Mesenchymal stem cell of Wharton's jelly (primary cell): ENCODE measurements around a stretch of chr2.

- CAGE, long polyA plus RNA, result no peak
These were observed 39.4 kb upstream of the LY75 start for GRCh38 chr2:159943972-159944406.

DNA sequence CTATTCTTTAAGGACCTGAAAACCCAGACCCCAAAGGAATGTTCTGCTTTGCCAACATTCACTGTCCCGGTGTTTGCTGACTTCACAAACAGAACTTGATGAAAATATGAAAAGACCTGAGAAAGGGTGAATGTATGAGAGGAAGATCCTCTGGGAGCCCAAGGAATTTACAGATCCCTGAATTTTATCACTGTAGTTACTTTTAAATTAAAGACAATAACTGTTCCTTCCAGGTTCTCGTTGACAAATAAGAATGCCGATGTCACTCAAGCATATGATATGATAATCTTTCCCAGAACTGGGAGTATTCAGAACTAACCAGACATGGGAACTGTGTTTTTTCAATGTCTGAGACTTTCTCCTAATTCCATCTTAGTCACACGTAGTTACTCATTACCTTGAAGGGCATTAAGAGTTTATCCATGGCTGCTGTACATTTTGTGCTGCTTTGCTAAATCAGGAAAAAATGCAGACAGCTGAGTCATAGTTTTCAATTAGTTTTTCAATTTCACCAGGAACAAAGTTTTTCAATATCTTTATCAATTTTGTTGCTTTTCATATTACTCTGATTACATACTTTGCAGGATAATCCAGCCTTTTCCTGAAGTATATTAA is 28.4 kb upstream of the ITGB6 start:
- CAGE, long polyA plus RNA, result no peak

DNA sequence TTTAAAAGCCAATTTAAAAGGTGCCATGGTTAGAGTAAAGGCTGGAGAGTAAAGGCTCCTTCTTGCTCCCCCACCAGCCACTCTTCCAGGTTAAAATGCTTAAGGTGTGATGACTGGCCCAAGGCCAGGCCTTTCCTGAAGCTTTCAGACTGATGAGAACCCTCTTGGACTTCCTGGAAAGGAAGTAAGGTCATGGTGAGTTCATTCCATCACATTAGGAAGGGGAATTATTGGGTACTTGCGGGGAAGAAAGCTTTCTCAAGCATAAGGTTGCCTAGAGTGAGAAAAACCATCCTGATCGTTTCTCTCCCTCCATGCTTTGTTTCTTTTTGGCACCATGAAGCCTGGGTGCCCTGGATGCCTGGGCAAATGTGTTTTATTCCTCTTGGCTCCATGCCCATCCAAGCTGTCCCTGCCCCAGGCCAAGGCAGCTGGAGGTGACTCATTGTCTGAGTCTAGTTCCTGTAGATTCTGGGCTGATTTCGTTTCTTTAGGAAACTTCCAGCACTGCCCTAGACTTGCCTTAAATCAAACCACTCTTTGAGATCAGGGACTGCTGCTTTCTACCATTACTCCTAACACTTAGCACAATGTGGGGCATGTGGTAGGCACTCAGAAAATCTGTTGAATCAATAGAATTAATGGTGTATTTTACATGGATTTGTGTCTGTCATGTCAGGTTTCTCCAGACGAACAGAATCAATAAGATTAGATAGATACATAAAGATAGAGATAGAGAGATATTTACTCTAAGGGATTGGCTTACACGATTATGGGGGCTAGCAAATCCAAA is 41.7 kb upstream of the ITGB6 start:
- CAGE, long polyA plus RNA, result no peak

GRCh38 chr2:160269817-160270036 is 69.7 kb upstream of the ITGB6 start:
- CAGE, long polyA plus RNA, result no peak

DNA sequence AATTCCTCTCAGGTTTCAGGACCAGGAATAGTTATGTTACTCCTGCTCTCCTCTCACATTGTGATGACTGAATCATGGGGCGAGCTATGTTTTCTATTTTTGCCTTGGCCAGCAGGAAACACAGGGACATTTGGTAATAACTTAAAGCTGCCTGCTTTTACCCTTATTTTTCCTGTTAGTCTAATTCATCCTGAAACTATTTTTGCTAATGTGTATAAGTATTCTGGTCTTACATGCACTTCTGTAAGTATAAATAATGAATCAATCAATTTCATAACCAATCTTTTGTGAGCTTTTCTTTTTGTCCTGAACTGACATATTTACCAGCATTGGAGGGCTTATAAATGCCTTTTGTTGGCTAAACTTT is 115.4 kb upstream of the ITGB6 start:
- CAGE, long polyA plus RNA, result no peak

DNA sequence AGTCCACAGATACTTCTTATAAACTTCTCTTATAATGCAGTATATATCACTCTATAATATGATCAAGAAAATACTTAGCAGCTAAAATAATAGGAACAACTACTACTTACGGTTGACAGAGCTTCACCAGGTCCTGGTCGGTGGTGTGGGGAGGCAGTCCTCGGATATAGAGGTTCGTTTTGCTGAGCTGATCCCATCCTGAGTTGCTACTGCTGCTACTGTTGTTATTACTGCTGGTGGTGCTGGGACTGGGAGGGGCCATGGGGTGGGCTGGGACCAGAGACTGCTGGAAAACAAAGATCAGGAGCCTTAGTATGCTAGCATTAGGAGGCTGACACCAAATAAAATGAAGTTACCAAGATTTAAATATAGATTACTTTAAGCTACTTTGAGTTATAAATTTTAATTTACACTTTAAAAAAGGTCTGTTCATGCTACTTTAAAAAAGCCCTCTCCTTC is 126.5 kb downstream of the RBMS1 start:
- CAGE, long polyA plus RNA, result no peak

GRCh38 chr2:160517156-160517378 is 23.5 kb upstream of the RBMS1 start:
- CAGE, long polyA plus RNA, result no peak

DNA sequence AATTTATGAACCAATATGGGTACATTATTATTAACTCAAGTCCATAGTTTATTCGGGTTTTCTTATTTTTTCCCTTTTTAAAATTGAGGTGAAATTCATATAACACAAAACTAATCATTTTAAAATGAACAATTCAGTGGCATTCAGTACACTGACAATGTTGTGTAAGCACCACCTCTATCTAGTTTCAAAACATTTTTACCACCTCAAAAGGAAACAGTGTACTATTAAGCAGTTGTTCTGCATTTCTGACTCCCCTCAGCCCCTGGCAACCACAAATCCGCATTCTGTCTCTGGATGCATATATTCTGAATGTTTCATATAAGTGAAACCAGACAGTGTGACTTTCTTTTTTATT is 19.3 kb upstream of the TANK start:
- CAGE, long polyA plus RNA, result no peak

DNA sequence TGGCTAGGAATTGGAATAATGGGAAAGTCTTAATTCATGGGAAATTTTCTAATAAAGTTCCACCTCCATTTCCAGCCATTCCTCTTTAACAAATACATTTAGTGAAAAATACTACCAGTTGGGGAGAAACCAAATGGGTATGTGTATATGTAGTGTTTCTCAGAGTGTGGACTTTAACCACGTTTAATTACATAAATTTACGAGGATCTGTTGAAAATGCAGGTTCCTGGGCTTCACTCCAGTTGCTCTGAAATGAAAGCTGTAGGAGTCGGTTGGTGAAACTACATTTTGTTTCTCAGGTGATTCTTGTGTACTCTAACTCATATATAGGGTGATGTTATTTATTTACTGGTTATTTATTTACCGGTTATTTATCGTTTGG is 469 bp upstream of the TANK start:
- CAGE, long polyA plus RNA, result no peak

GRCh38 chr2:161179319-161179869 is 19.2 kb downstream of the TANK start:
- CAGE, long polyA plus RNA, result no peak

DNA sequence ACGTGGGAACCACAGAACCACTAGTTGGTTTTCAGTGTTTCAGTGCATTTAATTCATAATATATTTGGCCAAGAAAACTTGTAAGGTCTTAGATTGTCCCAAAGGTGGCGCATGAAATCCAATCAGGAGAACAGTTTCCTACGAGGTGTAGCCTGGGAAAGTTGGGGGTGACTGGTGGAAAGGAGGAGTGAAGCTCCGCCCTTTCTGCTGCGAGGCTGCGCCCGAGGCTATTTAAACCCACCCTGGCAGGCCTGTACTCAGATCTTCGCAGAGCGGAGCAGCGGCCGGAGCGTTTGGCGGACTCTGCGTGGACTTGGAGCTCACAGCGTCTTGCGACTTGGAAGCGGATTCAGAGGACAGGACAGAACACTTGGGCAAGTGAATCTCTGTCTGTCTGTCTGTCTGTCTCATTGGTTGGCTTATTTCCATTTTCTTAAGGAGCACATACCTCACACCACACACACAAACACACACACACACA is 27.2 kb upstream of the PSMD14 start:
- CAGE, long polyA plus RNA, result no peak

GRCh38 chr2:161339466-161340466 is 31.5 kb downstream of the PSMD14 start:
- CAGE, long polyA plus RNA, result no peak

GRCh38 chr2:162063749-162064423 is 10.1 kb downstream of the DPP4 start:
- CAGE, long polyA plus RNA, result no peak

DNA sequence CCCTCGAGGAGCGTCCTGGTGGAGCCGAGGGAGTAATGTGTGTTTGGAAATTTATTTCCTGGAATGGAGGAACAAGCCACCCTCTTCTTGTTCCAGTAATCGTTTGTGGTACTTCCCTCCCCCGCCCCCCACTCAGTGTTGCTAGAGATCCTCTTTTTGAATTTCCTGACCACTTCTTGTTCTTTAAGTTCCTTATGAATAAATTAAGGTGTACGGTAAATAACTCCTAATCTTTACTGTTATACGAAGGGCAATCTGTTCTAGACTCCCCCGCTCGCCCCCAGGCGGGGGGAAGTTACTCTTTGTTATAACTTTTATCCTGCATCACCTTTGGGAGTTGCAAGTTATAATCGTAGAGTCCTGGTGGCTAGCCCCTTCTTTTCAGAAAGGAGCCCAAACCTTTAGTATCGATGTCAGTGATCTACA is 570 bp downstream of the GCA start:
- CAGE, long polyA plus RNA, result no peak

DNA sequence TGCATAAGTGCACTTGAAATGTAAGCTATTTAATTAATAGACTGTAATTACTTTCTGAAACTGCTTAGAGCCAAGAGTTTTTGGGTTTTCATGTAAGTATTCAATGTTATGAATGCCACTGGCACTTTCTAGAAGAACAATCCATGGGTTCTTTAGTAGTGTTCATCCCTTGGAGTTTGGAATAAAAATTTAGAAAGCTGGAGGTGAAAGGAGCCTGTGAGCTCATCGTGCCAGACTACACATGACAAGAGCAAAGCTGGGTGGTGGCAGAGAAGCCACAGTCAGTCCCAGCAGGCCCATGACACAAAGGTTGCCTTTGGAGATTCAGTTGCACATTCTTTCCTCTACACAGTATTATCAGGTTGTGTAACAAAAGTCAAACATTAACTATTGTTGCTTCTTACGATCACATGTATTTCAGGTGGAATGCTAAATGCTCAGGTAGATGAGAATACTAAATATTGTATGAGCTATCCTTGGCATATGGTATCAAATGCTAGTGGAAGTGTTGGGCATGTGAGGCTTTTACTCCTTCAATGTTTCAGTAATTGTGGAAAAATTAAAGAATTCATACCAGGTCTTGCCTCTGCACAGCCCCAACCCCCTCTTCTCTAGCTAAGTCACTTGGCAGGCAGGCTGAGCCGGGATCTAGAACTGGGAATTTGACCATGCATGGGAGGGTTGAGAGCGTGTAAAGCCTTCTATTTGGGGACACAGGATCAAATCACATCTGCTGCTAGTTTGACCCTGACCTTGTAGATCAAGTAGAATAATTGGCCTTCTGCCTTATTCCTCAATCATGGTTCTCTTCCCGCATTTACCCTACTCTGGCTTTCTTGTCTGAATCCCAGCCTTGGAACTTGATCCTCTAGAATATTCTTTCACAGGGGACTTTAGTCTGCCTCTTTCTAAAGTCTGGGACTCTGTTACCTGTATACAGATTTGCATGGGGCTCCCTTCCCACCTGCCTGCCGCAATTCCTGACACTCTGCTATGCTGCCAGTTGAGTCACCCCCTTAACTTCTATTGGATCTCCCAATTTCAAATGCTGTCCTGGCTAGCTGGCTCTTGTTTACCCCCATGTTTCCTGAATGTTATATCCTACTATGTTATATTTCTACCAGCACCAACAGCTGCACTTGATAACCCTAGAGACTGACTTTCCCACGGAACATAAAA is 231.0 kb downstream of the GCA start:
- CAGE, long polyA plus RNA, result no peak

DNA sequence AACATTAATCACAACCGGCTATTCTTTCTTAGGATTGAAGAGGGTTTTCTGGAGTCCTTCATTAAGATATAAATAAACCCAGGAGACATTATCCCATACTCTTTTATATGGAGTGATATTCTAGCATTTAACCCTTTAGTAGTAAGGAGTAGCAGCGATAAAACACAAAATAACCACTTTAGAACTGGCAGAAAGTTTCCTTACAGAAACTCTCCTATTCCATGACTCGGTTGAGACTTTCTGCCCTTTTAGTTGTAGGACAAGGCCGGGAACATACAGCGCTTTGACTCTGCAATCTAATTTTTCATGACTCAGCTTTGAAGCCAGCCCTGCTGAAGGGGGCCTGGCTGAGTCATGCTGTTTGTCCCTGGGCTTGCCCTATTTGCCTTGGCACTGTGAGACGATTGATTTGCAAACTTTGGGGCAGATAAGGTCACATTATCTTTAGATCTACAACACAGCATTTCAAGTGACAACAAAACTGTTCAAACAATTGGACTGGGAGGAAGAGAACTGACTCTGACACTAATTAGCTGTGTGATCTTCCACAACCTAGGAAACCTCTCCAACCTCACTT is 238.4 kb downstream of the GCA start:
- CAGE, long polyA plus RNA, result no peak

DNA sequence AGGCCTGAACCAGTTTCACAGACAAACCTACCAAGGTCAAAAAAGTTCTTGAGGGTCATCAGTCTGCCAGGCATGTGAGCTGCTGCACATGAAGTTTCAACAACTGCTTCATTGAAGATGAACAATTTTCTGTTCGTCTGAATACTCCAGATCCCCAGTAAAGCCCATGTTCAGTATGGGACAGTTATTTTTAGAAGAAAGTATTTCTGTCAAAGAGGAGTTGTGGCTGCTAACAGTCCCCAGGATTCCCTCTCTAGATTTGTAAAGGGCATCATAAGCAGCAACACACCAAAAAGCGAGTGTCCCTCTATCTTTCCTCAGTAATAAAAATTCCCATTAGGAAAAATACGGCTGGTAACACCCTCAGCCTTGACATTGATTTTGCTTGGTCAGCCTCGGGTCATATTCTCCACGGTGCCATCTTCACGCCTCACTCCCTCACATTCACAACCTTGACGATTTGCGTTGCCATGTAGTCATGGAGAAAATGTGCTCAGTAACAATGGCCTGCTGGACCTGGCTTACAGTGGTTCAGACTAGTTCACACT is 151.7 kb downstream of the KCNH7 start:
- CAGE, long polyA plus RNA, result no peak

GRCh38 chr2:163121396-163121975 is 282.9 kb upstream of the KCNH7 start:
- CAGE, long polyA plus RNA, result no peak

GRCh38 chr2:163667299-163668136 is 68.3 kb downstream of the FIGN start:
- CAGE, long polyA plus RNA, result no peak

GRCh38 chr2:163733129-163734166 is 2.4 kb downstream of the FIGN start:
- CAGE, long polyA plus RNA, result no peak